ENCODE data around the genes CHCHD5, IL36A and FOXD4L1.

DNA sequence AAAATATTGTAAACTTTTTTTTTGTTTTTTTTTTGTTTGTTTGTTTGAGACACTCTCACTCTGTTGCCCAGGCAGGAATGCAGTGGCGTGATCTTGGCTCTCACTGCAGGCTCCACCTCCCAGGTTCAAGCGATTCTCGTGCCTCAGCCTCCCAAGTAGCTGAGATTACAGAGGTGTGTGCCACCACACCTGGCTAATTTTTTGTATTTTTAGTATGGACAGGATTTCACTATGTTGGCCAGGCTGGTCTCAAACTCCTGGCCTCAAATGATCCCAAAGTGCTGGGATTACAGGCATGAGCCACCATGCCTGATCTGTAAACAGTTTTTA lies 40.1 kb downstream of the ZC3H6 start:
- RRBS = no CpG with 5 or more reads among the region's 3 CpGs

GRCh38 chr2:112317802-112318089 lies 42.3 kb downstream of the ZC3H6 start:
- RRBS = no CpG with 5 or more reads among the region's 3 CpGs

DNA sequence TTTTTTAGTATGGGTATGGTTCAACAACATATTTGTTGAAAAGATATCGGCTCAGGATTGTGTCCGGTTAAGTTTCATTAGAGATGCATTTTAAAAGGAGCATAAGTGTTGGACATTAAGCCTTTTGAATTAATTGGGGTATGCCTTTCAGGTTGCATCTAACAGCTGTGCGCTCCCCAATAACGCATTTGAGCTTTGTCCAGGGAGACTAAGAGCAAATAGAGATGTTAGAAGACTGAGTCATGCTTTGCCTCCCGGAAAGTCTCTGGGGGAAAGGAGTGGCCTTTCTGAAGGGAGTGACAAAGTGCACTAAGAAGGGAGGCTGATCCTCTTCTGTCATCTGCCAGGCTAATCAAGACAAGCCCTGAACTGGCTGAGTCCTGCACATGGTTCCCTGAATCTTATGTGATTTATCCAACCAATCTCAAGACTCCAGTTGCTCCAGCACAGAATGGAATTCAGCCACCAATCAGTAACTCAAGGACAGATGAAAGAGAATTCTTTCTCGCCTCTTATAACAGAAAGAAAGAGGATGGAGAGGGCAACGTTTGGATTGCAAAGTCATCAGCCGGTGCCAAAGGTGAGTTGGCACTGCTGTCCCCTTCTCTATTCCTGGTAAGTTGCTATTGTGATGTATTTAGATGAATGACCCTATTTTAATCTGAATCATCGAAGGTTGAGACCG lies 12.0 kb downstream of the TTL start:
- RRBS = no CpG with 5 or more reads among the region's 10 CpGs

- RRBS = 3% methylated on average over 15 of the region's 62 CpGs
These were observed at the start of gene CHCHD5 for GRCh38 chr2:112584020-112585014. CHCHD5 (plus strand) TSS chr2:112584609.

DNA sequence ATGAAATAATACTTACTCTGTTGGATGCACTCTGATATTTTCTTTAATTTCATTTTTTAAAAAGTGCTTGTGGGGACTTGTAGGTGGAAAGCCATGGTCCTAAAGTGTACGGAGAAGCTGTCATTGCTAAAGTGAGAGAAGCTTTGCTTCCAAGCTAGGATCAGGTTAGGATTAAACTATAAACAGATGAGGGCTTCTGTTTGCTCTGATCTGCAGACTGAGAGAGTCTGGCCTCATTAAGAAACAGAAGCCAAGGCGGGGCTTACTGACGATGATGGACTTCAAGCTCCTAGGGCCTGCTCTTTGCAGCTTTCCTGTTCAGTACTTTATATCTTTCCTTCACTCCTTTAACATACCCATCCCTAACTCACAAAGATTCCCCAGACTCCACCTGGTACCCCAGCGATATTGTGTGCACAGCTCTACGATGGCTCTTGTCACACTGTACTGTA lies 14.2 kb upstream of the SLC20A1 start:
- RRBS = no CpG with 5 or more reads among the region's 5 CpGs

DNA sequence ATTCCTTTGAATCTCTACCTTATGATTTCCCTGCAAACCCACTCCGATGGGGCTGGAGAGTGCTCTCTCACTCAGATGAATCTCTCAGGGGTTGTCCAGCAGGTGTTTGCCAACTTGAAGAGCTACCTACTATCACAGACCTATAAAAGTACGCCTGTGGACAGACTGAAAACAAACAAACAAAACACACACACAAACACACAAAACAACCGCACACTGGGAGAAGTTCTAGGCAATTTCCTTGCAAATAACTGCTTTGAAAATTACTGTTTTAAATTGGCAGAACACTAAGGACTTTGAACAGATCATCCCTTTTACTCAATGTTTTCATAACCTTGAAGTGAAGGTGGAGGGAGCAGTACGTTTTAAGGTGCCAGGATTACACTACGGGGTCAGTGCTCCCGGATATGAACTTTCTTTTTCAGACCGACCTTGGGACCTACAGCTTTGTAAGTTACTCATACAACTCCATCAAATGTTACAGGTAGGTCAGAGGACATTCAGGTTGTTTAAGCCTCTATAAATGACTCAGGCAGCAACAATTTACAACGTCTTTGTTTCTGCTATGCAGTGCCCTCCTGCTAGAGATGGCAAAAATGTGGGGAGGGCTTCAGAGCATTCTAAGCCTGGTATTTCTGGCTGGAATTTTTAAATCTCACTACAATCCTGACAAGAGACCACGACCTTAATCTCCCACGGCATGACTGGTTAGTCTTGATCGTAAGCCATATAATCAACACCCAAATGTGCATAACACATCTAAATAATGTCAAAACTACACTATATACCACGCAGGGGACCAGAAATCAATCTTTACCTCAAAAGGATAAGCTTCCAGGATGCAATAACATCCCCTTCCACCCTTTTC lies 1.4 kb upstream of the SLC20A1 start:
- RRBS = no CpG with 5 or more reads among the region's 12 CpGs

DNA sequence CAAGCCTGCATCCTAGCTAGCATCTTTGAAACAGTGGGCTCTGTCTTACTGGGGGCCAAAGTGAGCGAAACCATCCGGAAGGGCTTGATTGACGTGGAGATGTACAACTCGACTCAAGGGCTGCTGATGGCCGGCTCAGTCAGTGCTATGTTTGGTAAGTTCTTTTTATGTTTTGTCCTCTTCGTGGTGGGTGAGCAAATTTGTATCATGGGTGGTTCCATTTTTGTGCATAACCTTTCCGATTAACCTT lies 1.2 kb downstream of the SLC20A1 start:
- RRBS = 73% methylated on average over 4 of the region's 7 CpGs

DNA sequence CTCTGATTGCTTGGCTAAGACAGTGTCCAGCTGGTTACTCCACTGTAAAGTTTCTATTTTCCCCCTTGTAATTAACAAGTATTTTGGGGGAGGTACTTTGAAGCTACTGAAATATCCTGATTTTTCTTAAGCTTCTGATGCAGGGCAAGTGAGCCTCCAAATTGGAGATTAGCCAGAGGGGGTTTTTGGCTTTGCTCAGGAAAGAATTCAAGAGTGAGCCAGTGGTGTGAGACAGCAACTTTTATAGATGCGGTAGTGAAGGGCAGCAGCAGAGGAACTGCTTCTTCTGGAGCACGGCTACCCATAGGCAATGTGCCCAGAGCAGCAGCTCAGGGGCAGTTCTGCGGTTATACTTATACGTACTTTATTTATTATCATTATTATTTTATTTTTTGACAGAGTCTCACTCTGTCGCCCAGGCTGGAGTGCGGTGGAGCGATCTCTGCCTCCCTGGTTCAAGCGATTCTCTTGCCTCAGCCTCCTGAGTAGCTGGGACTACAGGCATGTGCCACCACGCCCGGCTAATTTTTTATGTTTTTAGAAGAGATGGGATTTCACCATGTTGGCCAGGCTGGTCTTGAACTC lies 19.8 kb upstream of the NT5DC4 start:
- RRBS = no CpG with 5 or more reads among the region's 10 CpGs

DNA sequence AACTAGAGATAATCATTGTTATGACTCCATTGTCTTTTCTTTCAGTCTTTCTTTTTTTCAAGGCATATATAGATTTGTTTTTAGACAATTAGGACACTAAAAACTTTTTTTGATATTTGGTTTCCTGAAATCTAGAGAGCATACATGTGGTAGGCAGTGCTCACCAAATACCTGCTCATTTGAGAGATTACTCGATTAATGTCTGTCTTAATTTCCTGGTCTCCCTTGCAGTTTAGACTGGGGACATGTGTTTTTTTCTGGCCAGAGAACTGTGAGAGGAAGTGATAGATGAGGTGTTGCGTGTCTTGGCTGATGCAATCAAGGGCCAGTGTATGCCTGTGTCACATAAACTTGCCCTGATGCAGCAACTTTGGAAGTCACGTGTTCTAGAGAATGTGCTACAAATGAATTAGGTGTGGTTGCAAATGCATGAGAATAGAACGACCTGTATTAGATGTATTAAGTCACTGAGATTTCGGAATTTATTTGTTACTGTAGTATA lies 9.8 kb upstream of the IL1A start:
- RRBS = no CpG with 5 or more reads among the region's 5 CpGs

DNA sequence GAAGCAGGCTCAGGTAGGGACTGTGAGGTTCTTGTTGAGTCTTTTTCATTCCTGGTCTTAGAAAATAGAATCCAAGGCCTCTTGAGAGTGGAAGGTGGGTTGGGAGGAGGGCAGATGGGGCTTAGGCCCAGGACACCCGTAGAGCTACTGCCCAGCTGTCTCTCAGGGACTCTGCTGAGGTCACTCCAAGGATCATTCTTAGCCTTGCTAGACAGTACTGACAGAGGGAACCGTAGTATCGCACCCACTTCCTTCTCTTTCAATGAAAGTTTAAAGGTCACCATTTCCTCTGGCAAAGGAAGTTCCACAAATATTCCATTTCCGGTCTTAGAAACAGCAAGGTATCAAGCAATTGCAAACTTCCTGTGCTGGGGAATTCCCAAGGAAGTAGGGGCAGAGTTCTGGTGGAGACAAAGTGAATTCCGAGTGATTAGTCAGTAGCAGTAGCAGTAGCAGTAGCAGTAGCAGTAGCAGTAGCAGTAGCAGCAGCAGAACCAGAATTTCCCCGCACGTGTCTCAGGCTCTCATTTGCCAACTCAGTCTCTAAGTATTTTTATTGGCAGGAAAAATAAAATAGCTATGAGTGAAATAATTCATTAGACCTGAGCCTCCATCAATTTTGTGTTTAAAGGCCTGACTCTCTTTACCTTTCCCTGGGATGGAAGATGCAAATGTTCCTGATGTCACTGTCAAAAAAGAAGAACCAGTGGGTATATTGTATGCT lies 24.7 kb downstream of the IL1B start:
- RRBS = no CpG with 5 or more reads among the region's 7 CpGs

- RRBS = no CpG with 5 or more reads among the region's 20 CpGs
These were observed 4.2 kb downstream of the IL1B start for GRCh38 chr2:112832014-112833203.

- RRBS = no CpG with 5 or more reads among the region's 5 CpGs
These were observed 2.9 kb upstream of the IL1B start for GRCh38 chr2:112839540-112839852.

DNA sequence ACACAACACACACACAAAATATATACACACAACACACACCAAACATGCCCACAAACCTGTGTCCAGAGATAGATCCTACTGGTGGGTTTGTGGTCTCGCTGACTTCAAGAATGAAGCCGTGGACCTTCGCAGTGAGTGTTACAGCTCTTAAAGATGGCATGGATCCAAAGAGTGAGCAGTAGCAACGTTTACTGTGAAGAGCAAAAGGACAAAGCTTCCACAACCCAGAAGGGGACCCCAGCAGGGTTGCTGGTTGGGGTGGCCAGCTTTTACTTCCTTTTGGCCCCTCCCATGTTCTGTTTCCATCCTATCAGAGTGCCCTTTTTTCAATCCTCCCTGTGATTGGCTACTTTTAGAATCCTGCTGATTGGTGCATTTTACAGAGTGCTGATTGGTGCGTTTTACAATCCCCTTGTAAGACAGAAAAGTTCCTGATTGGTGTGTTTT lies 2.5 kb upstream of the IL37 start:
- RRBS = no CpG with 5 or more reads among the region's 5 CpGs

GRCh38 chr2:113005172-113006267 lies at the start of gene IL36A:
IL36A (plus strand) TSS chr2:113005459.
- RRBS = no CpG with 5 or more reads among the region's 13 CpGs

DNA sequence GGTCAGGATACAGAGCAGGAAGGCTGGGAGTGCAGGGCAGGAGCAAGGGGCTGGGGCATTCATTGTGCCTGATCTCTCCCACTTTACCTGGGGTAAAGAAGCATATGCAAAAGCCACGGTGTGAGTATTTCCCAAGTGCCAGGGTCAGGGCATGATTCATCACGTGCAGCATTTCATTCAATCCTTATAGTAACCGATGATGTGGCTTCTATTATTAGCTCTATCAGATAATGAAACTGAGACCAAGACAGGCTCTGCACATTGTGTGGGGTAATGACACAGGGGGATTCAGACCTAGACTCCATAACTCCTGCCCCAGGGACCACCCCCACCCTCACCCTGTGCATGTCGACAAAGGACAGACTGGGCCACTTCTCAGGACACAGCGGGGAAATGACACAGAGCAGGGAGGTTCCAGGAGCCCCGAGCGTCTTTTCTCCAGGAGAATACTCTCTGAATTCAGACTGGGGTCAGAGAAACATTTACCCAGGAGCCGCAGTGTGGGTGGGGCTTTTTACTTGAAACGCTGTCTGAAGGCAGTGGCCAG lies 2.8 kb upstream of the IL1RN start:
- RRBS = no CpG with 5 or more reads among the region's 9 CpGs

GRCh38 chr2:113276483-113276805 lies 2.3 kb downstream of the PAX8 start:
- RRBS = 6% methylated on average over 1 of the region's 14 CpGs

- RRBS = no CpG with 5 or more reads among the region's 13 CpGs
These were observed at the start of gene FOXD4L1 for GRCh38 chr2:113498284-113498941. FOXD4L1 (plus strand) TSS chr2:113498665.

- RRBS = no CpG with 5 or more reads among the region's 22 CpGs
These were observed 28.7 kb upstream of the RABL2A start for GRCh38 chr2:113598165-113598925.

Measured in Ishikawa (cell line).